ENCODE measurements around a stretch of chr13.

GRCh38 chr13:31374620-31374972, 174.8 kb downstream of the B3GLCT start:
- PRO-cap: no peak
CAGE:
- cytosol, long polyA minus RNA: no peak
- cytosol, long polyA plus RNA: no peak
- long polyA plus RNA: no peak
- nucleus, long polyA minus RNA: no peak
- nucleus, long polyA plus RNA: no peak

GRCh38 chr13:31859231-31859916, 120.0 kb downstream of the RXFP2 start:
- PRO-cap: no peak
CAGE:
- cytosol, long polyA minus RNA: no peak
- cytosol, long polyA plus RNA: no peak
- long polyA plus RNA: no peak
- nucleus, long polyA minus RNA: no peak
- nucleus, long polyA plus RNA: no peak

- PRO-cap: no peak
CAGE:
- cytosol, long polyA minus RNA: no peak
- cytosol, long polyA plus RNA: no peak
- long polyA plus RNA: no peak
- nucleus, long polyA minus RNA: no peak
- nucleus, long polyA plus RNA: no peak
These were observed 100.6 kb upstream of the FRY start for GRCh38 chr13:31930845-31931441.

GRCh38 chr13:31945100-31945499, 86.5 kb upstream of the FRY start:
- PRO-cap: no peak
CAGE:
- cytosol, long polyA minus RNA: no peak
- cytosol, long polyA plus RNA: no peak
- long polyA plus RNA: no peak
- nucleus, long polyA minus RNA: no peak
- nucleus, long polyA plus RNA: no peak

GRCh38 chr13:32285119-32285798, 29.9 kb downstream of the ZAR1L start:
- PRO-cap: bidirectional peak, plus-strand start at chr13:32285514, minus-strand start at chr13:32285365
CAGE:
- cytosol, long polyA minus RNA: no peak
- cytosol, long polyA plus RNA: no peak
- long polyA plus RNA: no peak
- nucleus, long polyA minus RNA: no peak
- nucleus, long polyA plus RNA: no peak

DNA sequence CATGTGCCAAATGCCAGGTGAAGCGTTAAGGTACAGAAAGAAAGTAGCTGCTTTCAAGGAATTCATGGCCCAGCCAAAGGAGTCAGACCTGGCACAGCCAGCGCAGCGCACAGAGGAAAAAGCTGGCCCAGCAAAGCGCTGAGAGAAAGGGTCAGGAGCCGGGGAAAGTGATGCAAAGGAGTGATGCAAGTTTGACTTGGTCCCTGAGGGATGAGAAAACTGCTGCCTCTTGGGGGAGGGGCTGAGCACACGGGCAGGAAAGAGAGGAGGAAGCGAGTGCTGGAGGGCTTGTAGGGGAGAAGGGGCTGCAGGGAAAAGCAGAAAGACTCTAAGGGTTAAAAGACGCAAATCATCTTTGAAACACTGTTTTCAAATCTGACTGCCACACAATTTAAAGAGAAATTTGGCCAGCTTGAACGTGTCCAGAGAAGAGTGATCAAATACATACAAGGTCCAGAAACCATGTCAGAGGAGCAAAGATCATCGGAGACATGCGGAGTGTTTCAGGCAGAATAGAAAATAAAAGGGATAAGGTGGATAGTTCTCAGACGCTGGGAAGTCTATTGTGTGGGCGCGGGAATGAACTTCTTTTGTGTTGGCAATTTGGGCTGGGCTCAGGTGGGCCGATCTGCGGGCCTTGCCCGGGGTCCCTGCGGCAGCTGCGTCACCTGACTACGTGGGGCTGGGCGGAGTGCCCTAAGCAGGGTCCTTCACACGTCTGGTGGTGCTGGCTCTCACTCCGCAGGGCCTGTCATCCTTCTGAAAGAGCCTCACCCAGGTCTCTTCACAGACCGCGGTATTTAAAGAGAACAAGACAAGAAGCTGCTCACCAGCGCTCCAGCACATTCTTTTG, 18.2 kb downstream of the N4BP2L1 start:
- PRO-cap: no peak
CAGE:
- cytosol, long polyA minus RNA: no peak
- cytosol, long polyA plus RNA: no peak
- long polyA plus RNA: no peak
- nucleus, long polyA minus RNA: no peak
- nucleus, long polyA plus RNA: no peak

DNA sequence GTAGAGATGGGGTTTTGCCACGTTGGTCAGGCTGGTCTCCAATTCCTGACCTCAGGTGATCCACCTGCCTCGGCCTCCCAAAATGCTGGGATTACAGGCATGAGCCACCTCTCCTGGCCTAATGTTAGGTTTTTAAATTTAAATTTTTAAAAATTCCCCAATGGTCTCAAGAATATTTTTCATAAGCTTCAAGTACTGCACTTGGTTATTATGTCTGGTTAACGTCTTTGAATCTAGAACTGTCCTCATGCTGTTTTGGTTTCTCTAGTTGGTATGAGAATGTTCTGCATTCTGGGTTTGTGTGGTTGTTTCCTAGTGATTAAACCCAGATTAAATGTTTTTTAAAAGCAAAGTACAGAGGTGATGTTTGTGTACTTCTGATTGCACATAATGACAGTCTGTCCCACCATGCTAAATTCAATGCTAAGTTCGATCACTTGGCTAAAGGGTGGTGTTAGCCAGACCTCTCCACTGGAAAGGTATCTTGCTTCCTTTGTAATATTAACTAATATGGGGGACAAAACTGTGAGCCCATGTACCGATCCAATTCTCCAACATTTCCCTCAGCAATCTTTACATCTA, 14.7 kb downstream of the N4BP2L1 start:
- PRO-cap: no peak
CAGE:
- cytosol, long polyA minus RNA: no peak
- cytosol, long polyA plus RNA: no peak
- long polyA plus RNA: no peak
- nucleus, long polyA minus RNA: no peak
- nucleus, long polyA plus RNA: no peak

- PRO-cap: no peak
CAGE:
- cytosol, long polyA minus RNA: no peak
- cytosol, long polyA plus RNA: no peak
- long polyA plus RNA: no peak
- nucleus, long polyA minus RNA: no peak
- nucleus, long polyA plus RNA: no peak
These were observed 13.4 kb downstream of the N4BP2L1 start for GRCh38 chr13:32414416-32415016.

DNA sequence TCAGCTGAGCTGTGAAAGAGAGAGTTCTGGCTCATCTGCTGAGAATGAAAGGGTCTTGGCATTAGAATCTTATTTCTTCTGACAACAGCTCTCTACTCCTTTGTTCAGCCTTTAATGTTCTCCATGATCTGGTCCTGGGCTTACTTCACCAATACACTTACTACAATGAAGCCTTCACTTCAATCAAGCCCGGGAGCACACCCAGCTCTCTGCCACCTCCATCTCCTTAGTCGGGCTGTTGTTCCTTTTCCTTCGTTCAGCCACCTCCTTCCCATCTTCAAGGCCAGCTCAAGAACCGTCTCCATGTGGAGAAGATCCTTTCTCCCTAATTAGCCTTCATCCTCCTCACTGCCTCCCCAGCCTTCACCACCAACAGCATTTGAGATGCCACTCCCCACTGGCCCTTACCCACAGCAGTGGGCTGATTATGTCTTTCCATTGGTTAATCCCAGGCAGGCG, 3.9 kb downstream of the N4BP2L1 start:
- PRO-cap: no peak
CAGE:
- cytosol, long polyA minus RNA: no peak
- cytosol, long polyA plus RNA: no peak
- long polyA plus RNA: no peak
- nucleus, long polyA minus RNA: no peak
- nucleus, long polyA plus RNA: no peak

DNA sequence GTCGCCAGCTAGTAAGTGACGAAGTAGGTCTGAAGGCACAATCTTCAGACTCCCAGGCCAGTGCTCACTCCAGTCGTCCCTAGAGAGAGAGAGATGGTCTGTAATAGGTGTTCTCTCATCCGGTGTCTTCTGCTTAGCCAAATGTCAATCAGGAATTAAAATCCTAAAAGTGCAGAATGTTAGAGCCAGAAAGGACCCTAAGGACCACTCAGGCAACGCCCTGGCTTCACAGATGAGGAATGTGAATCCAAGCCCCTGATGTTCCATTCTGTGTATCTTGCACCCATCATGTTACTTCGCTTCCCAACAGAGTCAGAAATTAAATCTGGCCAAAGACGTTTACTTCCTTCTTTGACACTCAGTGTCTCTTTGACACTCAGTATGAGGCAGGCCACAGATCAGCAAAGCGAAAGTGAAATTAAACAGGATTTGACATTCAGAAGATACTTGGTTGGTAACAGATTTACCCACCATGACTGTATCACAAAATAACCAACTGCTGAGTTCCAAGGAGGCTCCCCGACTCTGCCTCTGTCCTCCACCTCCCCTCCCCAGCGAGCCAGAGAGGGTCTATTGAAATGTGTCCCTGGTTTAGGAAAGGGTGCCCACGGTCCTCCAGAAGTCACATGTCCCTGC, 1.9 kb downstream of the N4BP2L1 start:
- PRO-cap: no peak
CAGE:
- cytosol, long polyA minus RNA: no peak
- cytosol, long polyA plus RNA: no peak
- long polyA plus RNA: no peak
- nucleus, long polyA minus RNA: no peak
- nucleus, long polyA plus RNA: no peak

- PRO-cap: bidirectional peak, plus-strand start at chr13:32427479, minus-strand start at chr13:32427469
CAGE:
- cytosol, long polyA minus RNA: no peak
- cytosol, long polyA plus RNA: no peak
- long polyA plus RNA: no peak
- nucleus, long polyA minus RNA: no peak
- nucleus, long polyA plus RNA: no peak
These were observed 588 bp downstream of the N4BP2L1 start for GRCh38 chr13:32427347-32427737.

- PRO-cap: no peak
CAGE:
- cytosol, long polyA minus RNA: no peak
- cytosol, long polyA plus RNA: no peak
- long polyA plus RNA: no peak
- nucleus, long polyA minus RNA: no peak
- nucleus, long polyA plus RNA: no peak
These were observed 12.2 kb downstream of the N4BP2L2 start for GRCh38 chr13:32526033-32527172.

- PRO-cap: no peak
CAGE:
- cytosol, long polyA minus RNA: no peak
- cytosol, long polyA plus RNA: no peak
- long polyA plus RNA: no peak
- nucleus, long polyA minus RNA: no peak
- nucleus, long polyA plus RNA: no peak
These were observed 46.1 kb downstream of the PDS5B start for GRCh38 chr13:32632343-32632793.

- PRO-cap: no peak
CAGE:
- cytosol, long polyA minus RNA: start-site peak on the plus strand at chr13:32775029-32775061, 20 reads
- cytosol, long polyA plus RNA: no peak
- long polyA plus RNA: no peak
- nucleus, long polyA minus RNA: no peak
- nucleus, long polyA plus RNA: no peak
These were observed 188.6 kb downstream of the PDS5B start for GRCh38 chr13:32774683-32775403.

DNA sequence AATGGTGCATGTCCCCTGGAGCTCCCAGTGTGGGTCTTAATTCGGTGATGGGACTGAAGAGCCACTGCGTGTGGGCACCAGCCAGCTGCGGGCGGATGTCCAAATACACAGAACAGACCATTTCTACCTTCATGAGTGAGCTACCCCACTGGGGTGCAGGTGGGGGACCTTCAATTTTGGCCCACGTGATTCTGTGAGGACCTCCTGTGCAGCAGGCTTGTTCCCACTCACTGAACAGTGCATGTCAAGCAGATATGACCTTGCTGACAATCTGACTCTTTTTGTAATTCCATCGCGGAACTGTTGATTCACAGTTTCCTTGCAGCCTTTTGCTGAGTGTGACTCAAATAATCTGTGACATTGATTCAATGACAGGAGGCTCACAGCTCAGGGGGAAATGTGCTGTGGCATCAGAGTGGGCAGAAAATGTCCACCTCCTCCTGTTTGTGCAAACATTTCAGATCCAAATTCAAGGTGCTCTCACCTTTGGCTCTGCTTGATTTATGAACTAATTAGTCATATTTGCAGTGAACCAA, 170.2 kb upstream of the KL start:
- PRO-cap: no peak
CAGE:
- cytosol, long polyA minus RNA: no peak
- cytosol, long polyA plus RNA: no peak
- long polyA plus RNA: no peak
- nucleus, long polyA minus RNA: no peak
- nucleus, long polyA plus RNA: no peak

GRCh38 chr13:33092494-33092985, 76.3 kb downstream of the KL start:
- PRO-cap: no peak
CAGE:
- cytosol, long polyA minus RNA: no peak
- cytosol, long polyA plus RNA: no peak
- long polyA plus RNA: no peak
- nucleus, long polyA minus RNA: start-site peak on the minus strand at chr13:33092716-33092730, 23 reads
- nucleus, long polyA plus RNA: no peak

- PRO-cap: no peak
CAGE:
- cytosol, long polyA minus RNA: no peak
- cytosol, long polyA plus RNA: no peak
- long polyA plus RNA: no peak
- nucleus, long polyA minus RNA: no peak
- nucleus, long polyA plus RNA: no peak
These were observed 94.0 kb downstream of the KL start for GRCh38 chr13:33110261-33110681.

DNA sequence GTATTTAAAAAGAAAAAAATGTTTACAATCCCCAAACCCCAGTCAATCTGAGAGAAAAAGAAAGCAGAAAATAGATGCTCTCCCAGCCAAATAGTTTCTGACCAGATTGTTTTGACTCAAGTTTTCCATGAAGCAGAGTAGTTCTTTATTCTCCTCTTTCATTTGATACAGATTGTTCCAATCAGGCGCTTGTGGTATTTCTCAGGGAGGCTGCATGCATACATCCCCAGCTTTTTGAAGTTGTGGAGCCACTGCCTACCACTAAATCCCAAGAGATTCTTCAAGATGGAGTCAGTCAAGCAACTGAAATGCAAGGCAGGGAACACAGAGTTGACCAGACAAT, 110.5 kb downstream of the STARD13 start:
- PRO-cap: no peak
CAGE:
- cytosol, long polyA minus RNA: no peak
- cytosol, long polyA plus RNA: no peak
- long polyA plus RNA: no peak
- nucleus, long polyA minus RNA: no peak
- nucleus, long polyA plus RNA: no peak

DNA sequence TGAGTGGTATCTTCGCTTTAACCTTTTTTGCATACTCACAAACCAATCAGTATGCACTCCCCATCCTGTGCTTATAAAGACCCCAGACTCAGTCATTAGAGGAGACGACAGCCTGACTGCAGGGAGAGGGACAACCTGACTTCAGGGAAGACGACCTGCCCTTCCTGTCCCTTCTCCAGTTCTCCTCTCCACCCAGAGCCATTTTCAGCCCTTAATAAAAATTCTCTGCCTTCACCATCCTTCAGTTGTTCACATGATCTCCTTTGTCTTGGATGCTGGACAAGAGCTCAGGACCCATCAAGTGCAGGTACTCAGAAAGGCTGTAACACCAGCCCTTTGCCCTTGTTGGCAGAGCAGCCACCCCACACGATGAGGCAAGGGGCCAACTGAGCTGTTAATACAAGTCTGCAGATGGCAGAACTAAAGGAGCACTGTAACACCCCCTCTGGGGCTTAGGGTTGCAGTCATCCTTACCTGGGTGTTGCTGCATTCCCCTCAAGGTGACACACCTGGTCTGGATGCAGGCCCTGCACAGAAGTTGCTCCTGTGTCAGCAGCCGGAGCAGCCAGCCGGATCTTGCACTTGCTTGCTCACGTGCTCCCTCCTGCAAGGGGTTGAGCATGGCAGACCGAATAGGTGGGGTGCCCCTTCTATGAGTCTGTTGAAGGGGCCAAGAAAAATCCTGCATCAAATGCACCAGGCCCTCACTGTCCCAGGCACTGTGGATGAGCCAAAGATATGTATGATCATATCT, 52.1 kb downstream of the STARD13 start:
- PRO-cap: no peak
CAGE:
- cytosol, long polyA minus RNA: no peak
- cytosol, long polyA plus RNA: no peak
- long polyA plus RNA: no peak
- nucleus, long polyA minus RNA: no peak
- nucleus, long polyA plus RNA: no peak

GRCh38 chr13:33251133-33251657, 34.4 kb downstream of the STARD13 start:
- PRO-cap: bidirectional peak, plus-strand start at chr13:33251597, minus-strand start at chr13:33251383
CAGE:
- cytosol, long polyA minus RNA: no peak
- cytosol, long polyA plus RNA: no peak
- long polyA plus RNA: no peak
- nucleus, long polyA minus RNA: no peak
- nucleus, long polyA plus RNA: no peak